ENCODE data around the genes CCDC74B and CFC1.

GRCh38 chr2:128654268-128654863 lies 335.7 kb upstream of the HS6ST1 start:
- RRBS = no CpG with 5 or more reads among the region's 6 CpGs

- RRBS = 35% methylated on average over 1 of the region's 22 CpGs
Measured at GRCh38 chr2:129318635-129319261, 660.7 kb upstream of the RAB6C start.

- RRBS = no CpG with 5 or more reads among the region's 8 CpGs
Measured at GRCh38 chr2:129933372-129933820, 46.1 kb upstream of the RAB6C start.

GRCh38 chr2:130144618-130145539 lies at the start of gene CCDC74B:
CCDC74B (minus strand) TSS chr2:130145112.
- RRBS = 2% methylated on average over 7 of the region's 63 CpGs

DNA sequence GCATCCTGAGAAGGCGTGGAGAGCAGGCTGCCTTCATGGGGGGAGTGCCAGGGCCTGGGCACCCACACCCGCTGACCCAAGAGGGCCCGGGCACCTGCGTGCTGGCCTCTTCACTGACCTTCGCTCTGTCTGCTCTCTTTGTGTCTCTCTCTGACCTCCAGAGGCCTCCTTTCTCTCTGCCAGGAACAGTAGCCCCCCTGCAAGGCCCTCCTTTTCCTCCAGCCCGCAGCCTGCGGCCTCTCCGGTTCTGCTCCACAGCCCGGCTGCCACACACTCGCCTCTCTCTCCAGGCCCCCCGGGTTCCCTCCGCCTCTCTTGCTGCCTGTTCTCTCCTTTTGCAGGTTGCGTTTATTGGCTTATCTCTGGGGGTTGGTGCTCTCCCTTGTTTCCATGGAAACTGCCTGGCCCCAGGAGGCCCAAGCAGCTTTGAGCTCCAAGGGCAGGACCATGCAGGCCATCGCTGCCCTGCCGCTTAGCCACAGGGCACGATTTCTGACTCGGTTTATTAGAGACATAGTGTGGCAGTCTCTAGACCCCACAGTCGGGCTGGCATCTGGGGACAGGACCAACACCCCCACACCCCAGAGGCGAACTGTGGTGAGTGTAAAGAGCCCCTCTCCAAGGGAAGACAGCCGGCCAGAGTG lies 1.7 kb downstream of the MZT2B start:
- RRBS = no CpG with 5 or more reads among the region's 20 CpGs

GRCh38 chr2:130228771-130229527 lies 30.7 kb upstream of the TUBA3E start:
- RRBS = no CpG with 5 or more reads among the region's 95 CpGs

GRCh38 chr2:130332315-130332856 lies 9.6 kb downstream of the CCDC115 start:
- RRBS = no CpG with 5 or more reads among the region's 24 CpGs

GRCh38 chr2:130370239-130371211 lies 14.7 kb downstream of the PTPN18 start:
- RRBS = no CpG with 5 or more reads among the region's 12 CpGs

DNA sequence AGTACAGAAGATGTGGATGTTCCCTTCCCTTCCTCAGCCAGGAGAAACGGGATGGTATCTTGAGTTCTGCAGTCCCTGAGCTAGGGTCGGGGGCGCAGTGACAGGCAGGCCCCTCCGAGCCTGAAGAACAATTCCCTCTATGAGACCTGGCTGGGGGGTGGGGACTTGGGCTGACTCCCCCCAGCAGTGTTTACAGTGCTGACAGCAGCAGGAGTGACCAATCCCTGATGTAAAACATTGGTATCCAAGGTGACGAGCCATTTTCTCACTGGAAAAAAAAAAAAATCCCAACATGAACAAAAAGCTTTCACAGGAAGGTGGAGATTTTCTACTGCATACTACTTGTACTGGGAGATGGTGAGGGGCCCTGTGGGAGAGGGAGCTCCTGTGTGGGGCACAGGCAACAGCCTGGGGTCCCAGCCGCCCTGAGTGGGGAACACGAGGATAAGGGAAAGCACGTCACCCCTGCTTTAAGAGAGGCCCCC lies at the start of gene CFC1:
Gene CFC1, minus strand, starts transcription at position 166 of the 485 bp plus-strand sequence.
- RRBS = no CpG with 5 or more reads among the region's 8 CpGs

- RRBS = no CpG with 5 or more reads among the region's 8 CpGs
Measured at GRCh38 chr2:130824404-130825137, 12.1 kb upstream of the ARHGEF4 start.

DNA sequence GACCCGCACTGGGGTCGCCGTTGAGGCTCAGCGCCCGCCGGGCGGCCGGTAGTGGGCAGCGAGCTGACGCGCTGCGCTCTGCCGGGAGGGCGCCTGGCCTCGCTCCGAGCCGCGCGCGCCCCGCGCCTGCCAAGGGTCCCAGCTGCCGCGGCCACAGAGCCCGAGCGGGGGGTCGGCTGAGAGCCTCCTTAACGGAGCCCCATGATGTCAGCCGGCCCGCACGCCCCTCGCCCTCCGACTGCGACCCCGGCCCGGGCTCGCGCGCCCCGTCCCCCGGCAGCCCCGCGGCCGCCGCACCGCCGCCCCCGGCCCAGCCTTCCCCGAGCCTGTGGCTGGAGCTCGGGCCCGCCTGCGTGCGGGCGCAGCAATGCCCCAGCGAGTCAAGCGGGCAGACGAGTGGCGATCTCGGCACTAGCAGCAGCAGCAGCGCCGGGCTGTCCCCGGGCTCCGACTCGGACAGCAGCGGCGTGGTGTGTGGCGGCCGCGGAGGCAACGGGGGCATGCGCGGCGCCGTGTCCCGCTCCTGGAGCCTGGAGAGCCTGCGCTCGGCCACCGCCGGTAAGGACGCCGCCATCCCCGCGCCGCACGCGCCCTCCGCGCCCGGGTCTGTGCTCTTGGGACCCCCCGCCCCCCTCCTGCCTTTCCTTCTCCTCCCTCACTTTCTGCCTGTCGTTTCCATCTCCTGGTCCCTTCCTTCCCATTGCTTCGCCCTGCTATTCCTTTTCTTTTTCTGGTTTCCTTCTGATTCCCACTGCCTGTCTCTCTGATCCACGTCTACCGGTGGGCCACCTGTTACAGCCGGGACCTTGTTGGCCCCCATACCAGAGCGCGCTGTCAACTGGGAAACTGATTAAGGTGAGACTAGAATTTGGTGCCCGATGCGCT lies 127.2 kb downstream of the ARHGEF4 start:
- RRBS = 4% methylated on average over 28 of the region's 99 CpGs

DNA sequence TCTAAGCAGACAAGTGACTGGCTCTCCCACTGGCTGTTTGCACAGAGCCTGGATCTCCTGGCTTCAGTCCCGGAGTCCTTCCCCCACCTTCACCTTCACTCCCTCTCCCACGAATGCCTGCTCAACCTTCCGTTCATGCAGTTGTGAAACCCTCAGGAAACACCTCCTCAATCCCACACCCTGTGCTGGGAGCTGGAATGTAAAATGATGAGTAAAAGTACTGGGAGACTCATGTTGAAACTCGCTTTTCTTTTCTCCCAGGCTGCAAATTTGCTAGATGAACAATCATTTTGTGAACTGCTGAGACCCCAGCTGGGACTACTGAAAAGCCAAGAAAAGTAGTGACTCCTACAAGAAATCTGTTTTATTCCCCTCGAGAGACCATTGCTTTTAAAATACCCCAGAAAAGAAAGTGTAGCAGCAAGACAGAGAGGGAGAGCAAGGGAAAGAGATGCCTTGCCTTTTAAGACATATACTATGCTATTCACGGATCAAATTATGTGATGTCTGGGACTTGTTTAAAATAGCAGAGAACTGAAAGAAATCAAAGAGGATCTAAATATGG lies 75.9 kb downstream of the FAM168B start:
- RRBS = no CpG with 5 or more reads among the region's 6 CpGs

GRCh38 chr2:131045886-131046299 lies 47.4 kb downstream of the FAM168B start:
- RRBS = 79% methylated on average over 7 of the region's 13 CpGs

- RRBS = no CpG with 5 or more reads among the region's 16 CpGs
Measured at GRCh38 chr2:131055500-131056152, 37.6 kb downstream of the FAM168B start.

DNA sequence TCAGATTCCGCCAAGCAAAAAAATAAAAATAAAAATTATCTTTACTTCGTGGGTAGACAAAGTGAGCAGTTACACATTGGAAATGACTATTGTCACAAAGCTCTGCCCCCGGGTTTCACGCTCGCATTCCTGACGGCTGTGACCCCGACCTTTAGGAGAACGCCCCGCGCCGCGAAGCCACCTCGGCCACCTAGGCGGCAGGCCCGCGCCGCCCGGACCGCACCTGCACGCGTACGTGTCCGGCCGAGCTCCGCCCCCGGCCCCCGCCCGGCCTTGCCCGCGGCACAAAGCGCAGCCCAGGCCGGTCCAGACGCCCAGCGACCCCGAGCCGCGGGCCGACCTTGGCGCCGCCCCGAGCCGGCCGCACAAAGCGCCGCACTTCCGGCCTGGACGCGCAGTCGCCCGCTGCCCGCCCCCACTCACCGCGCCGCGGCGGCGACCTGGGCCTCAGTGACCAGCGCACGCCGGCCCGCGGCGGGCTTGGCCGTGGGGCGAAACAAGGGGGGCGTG lies 414 bp downstream of the FAM168B start:
- RRBS = under 1% methylated on average over 37 of the region's 66 CpGs

GRCh38 chr2:131151158-131152306 lies 46.4 kb downstream of the PLEKHB2 start:
- RRBS = no CpG with 5 or more reads among the region's 21 CpGs

DNA sequence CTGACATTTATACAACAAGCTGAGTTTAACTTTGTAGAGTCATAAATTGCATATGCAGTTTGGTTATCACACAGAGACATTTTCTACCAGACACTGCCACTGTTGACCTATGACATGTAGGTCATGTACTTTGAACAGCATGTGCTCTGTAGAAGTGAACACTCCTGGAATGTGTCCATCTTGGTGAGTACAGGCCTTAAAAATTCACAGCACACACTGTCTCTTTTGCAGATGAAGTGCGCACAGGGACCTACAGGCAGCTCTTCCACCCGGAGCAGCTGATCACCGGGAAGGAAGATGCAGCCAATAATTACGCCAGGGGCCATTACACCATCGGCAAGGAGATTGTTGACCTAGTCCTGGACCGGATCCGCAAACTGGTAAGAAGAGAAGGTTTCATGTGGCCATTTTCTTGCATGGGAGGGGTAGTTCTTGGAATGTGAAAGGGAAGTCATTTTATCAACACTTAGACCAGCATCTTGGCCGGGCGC lies 3.2 kb downstream of the TUBA3D start:
- RRBS = no CpG with 5 or more reads among the region's 9 CpGs

DNA sequence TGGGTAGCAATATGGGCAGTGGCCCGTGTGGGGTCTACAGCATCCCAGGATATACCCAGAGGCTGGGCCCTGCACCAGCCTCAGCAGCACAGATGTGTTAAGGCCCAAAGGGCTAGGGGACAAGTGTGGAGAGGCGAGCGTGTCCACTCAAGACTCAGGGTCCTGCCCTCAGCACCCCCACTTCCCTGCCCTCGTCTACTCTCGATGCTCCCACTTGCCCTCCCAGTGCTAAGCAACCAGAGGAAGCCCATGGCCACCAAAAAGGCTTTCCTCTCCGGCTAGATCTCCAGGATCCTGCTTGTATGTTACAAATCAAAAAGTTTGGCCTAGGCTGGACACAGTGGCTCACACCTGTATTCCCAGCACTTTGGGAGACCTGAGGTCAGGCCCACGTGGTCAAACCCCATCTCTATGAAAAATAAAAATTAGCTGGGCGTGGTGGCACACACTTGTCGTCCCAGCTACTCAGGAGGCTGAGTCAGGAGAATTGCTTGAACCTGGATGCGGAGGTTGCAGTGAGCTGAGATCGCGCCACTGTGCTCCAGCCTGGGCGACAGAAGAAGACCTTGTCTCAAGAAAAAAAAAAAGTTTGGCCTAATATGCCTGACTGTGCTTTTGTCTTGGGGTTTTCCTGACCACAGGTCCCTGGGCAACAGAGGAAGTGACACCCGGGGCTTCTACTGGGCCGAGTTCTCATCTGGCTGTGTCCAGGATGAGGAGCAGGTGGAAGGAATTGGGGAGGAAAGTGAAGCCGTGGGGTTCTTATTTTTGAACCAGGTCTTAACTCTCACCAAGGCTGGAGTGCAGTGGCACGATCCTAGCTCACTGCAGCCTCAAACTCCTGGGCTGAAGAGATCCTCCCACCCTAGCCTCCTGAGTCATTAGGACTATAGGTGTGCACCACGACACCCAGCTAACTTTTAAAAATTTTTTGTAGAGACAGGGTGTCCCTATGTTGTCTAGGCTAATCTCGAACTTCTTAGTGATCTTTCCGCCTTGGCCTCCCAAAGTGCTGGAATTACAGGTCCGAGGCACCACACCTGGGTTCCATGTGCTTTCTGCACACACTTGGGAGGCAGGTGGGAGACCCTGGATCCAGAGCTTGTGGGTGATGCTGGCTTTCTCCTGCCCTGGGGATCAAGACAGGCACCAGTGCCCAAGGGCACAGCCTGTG lies 13.2 kb upstream of the CCDC74A start:
- RRBS = no CpG with 5 or more reads among the region's 21 CpGs

DNA sequence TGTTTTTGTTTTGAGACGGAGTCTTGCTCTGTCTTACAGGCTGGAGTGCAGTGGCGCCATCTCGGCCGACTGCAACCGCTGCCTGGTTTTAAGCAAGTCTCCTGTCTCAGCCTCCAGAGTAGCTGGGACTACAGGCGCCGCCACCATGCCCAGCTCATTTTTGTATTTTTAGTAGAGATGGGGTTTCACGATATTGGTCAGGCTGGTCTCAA lies 155.3 kb downstream of the CCDC74A start:
- RRBS = no CpG with 5 or more reads among the region's 8 CpGs

GRCh38 chr2:131684780-131685393 lies 157.2 kb downstream of the CCDC74A start:
- RRBS = no CpG with 5 or more reads among the region's 4 CpGs